Foreskin keratinocyte (primary cell): ENCODE data around the gene HSPG2.

GRCh38 chr1:21791646-21791977 lies 8.7 kb upstream of the USP48 start:
- RAMPAGE, total RNA = no peak

DNA sequence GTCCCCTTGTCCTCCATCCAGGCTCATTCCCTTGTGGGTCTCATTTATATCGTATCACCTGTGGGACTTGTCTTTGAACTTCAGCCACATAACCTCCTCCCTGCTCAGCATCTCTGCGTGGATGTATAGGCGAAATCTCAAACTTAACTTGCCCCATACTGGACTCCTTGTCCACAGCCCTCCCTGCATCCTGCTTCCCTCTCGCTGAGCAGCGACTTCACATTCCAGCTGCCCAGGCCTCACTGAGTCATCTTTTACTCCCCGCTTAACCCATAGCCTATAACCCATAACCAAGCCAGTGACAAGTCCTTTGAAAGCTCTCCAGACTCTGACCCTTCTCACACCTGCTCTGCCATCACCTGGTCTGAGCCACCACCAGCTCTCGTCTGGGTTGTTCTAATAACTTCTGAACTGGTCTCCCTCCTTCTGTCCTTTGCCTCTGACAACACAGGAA lies 4.8 kb downstream of the LDLRAD2 start:
- RAMPAGE, total RNA = no peak

GRCh38 chr1:21823856-21824935 lies 12.1 kb downstream of the LDLRAD2 start:
- RAMPAGE, total RNA = no peak

DNA sequence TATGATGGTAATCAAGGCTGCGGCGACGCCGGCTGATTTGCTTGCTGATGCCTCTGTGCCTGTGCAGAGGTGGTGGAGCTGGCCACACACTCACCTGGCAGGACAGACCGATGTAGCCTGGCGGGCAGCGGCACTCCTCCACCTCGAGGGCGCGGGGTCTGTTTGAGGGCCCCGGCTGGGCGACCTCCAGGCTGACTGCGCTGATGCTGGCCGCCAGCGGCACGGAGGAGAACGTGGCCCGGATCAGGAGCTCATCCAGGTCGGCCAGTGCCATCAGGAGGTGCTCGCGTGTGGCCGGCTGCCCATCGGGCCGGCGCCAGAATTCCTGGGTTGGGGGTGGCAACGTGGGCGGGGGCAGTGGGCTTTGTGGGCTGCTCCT lies 52.7 kb downstream of the LDLRAD2 start:
- RAMPAGE, total RNA = no peak

DNA sequence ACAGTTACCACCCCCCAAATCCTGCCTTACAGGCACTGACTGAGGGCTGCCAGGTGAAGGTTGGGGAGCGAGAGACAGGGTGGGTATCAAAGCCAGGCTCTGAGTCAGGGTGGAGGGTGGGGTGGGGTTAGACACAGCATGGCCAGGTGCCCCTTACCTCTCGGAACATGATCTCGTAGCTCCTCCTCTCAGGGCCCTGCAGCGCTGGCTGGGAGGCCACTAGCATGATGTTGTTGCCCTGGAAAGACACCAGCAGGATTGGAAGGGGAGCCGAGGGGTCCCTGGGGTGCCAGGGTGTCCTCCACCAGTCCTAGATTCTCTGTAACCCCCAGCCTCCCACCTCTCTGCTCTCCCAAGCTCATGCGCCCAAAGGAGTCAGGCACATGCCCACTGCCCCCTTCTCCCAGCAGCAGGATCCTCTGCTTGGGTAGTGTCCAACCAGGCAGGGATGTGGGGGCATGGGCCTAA lies 53.1 kb downstream of the LDLRAD2 start:
- RAMPAGE, total RNA = no peak

DNA sequence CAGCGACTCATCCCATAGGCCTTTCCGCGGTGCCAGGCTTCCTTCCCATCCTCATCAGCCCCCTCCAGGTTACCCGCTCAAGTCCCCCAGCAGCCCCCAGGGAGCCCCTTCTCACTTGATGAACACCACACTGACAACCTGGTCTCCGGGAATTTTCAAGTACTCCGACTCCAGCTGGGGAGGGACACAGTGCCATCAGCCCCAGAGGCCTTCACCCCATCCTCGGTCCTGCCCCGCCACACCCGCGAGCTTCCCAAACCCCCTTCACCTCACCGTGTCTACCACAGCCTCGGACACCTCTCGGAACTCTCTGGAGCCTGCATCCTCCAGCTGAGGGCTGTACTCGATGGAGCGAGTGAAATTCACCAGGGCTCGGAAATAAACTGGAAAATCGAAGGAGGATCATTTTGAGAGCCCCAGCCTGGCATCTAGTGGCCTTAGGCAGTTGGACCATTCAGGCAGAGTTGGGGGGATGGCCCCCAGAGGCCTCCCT lies 46.8 kb downstream of the HSPG2 start:
- RAMPAGE, total RNA = no peak

DNA sequence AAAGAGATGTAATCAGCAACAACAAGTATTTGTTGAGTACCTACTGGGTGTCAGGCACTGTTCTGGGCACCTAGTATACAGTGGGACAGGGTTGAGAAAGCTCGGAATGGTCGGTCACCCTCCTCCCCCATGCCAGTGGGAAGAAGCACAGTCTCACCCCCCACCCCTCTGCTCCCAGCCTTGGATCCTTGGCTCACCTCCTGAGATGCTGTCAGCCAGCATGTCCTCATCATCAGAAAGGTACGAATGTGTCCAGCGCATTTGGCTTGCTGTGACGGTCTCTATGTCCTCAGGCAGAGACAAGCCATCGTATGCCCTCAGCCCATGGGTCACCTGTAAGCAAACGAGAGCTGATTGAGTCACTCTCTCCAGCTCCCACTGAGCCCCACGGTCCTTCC lies 41.1 kb downstream of the HSPG2 start:
- RAMPAGE, total RNA = no peak

DNA sequence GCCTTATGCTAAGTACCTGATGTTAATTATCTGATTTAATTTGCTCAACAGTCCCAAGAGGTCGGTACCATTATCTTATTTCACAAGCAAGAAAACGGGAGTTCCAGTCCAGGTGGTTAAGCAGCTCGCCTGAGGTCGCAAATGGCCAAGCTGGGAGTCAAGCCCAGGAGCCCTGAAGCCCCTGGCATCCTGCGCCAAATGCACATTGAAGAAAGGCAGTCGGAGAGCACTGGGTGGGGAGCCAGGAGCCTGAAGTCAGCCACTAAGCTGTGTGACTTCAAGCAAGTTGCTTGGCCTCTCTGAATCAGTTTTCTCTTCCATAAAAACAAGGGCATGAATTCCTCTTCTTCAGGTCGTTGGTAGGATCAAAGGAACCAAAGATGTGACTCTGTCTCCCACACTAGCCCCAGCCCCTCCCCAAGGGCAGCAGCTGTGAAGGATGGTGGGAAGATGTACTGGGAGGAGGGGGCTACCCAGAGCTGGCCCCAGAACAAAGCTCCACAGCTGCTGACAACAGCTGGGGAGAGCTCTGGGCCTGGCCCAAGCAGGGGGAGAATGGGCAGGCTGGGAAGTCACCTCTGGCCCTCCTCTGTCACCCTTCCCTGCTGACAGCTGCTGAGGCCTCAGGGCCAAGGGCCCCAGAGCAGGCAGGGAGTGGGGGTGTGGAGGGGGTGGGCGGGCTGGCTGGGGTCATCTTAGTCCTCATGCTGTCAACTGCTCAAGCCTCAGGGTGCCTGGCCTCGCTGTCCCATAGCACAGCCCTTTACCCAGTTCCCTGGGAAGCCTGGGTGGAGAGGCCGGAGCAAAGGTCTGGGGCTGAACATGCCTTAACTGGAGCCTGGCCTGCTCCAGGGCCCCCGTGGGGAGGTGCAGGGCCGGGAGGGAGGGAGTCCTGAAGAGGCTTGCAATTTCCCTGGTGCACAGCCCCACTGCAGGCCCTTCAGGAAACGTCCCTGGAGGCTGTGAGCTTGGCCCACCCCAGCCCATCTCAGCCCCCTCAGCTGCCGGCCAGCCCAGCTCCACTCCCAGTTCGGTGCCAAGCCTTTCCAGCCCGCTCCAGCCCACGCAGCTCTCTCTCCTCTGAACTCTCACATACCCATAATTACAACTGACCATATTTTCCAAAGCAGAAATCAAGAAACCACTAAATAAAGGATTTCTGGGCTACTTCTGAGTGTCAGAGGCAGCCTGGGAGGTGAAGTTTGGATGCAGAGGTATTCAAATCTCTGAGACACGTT lies 25.9 kb downstream of the HSPG2 start:
- RAMPAGE, total RNA = no peak

- RAMPAGE, total RNA = no peak
Observed at GRCh38 chr1:21921215-21921830, 15.8 kb downstream of the HSPG2 start.

DNA sequence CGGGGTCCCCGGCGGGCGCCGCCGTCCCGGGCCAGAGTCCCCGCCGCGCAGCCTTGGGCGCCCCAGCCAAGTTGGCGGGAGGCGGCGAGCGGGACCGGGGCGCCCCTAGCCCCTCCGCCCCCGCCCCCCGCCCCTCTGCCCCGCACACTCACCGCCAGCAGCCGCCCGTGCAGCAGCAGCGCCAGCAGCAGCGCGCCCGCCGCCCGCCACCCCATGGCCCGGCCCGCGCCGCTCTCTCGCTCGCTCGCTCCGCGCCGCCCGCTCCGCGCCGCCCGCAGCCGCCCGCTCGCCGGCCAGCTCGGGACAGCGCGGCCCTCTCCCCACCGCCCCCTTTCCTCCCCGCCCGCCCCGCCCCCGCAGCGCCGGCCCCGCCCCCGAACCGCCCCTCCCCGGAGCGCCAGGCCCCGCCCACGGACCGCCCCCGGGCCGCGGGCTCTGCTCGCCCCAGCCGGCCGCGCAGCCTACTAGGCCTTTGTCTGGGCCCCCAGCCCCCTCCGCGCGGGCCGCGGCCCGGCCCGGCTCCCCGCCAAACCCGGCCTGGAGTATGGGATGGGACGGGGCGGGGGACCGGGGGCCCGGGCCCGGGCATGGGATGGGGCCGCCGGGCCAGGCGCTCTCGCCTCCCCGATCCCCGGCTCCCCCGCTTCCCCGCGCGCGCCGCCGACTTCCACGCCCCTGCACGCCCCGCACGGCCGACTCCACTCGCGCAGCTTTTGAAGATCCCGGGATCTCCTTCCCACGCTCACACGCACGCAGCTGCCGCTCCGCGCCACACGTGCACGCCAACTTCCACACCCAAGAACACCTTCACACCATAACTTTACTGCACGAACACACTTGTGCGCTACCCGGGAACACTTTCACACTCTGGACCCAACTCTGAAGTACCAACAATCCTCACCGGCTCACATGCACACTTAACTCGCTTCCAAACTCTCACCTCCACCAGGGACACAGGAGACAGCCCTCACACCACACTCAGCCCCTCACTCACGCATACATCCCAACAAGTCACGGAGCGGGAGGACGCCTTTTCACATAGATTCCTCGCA lies at the start of gene HSPG2:
HSPG2 (minus strand) TSS at position 308 of the 1,052 bp plus-strand sequence.
- RAMPAGE, total RNA = no peak

DNA sequence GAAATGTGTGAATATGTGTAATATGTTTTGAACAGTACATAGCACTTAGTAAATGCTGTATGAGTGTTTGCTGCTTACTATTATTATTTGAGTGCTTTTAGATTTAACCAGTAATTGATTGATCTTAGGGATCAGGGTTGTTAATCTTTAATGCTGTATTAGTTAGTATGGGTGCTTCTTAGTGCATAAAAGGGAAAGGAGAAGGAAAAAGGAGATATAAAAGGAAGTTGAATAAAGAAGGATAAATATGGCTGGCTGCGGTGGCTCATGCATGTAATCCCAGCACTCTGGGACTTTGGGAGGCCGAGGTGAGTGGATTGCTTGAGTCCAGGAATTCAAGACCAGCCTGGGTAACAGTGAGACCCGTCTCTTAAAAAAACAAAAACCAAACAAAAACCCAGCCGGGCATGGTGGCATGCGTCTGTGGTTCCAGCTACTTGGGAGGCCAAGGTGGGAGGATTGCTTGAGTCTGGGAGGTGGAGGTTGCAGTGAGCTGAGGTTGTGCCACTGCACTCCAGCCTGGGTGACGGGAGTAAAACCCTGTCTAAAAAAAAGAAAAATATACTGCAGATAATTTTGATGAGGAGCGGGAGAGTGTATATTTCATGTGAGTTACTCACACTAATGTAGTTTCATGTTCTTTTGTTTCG lies 24.2 kb downstream of the CDC42 start:
- RAMPAGE, total RNA = no peak

DNA sequence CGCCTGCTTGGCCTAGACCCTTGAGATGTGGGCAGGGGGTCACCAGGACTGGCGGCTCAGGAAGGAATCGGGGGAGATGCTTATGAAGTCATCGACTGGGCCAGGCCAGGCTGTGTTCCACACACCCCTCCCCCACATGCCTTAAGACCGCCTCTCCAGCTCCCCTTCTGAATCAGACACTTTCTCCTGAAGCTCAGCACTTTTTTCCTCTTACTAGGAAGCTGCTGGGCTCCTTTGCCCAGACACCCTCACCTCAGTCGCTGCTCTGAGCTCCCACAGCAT lies 28.2 kb downstream of the WNT4 start:
- RAMPAGE, total RNA = no peak

- RAMPAGE, total RNA = no peak
Observed at GRCh38 chr1:22159737-22160262, 16.9 kb upstream of the WNT4 start.

GRCh38 chr1:22341925-22342611 lies 109.6 kb upstream of the ZBTB40 start:
- RAMPAGE, total RNA = no peak

- RAMPAGE, total RNA = no peak
Observed at GRCh38 chr1:22418676-22419235, 32.9 kb upstream of the ZBTB40 start.

DNA sequence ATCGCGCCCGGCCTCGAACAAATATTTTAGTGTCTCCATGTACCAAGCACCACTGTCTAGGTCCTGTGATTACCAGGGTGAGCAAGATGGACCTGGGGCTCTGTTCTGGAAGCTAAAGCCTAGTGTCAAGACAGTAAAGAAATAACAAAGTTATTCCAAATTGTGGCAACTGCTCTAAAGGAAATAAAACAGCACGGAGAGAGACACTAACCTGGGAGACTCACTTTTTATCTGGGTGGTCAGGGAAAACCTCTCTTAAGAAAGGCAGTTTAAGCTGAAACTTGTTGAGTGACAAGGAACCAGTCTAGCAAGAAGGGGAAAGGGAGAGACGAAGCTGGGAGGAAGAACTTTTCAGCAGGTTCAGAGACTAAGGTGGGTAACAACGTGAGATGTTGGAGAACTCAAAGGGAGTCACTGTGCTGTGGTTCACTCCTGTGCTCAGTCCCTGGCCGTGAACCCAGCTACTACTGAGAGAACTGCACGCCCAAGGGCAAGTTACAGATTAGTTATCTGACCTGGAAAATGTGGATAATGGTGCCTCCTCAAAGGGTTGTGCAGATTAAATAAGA lies 2.7 kb downstream of the ZBTB40 start:
- RAMPAGE, total RNA = no peak

- RAMPAGE, total RNA = no peak
Observed at GRCh38 chr1:22494736-22495276, 43.2 kb downstream of the ZBTB40 start.

- RAMPAGE, total RNA = no peak
Observed at GRCh38 chr1:22536422-22536920, 26.8 kb upstream of the EPHA8 start.

DNA sequence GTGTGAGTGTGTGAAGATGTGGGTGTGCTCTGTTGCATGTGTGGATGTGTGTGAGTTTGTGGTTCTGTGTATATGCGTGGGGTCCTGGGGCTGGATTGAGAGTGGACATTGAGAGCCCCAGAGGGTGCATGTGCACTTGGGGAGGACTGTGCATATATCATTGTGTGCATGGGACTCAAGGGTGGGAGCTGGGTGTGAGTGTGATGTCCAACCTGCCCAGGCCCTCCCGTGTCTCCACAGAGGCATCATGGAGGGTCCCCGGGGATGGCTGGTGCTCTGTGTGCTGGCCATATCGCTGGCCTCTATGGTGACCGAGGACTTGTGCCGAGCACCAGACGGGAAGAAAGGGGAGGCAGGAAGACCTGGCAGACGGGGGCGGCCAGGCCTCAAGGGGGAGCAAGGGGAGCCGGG lies 947 bp downstream of the C1QA start:
- RAMPAGE, total RNA = no peak

DNA sequence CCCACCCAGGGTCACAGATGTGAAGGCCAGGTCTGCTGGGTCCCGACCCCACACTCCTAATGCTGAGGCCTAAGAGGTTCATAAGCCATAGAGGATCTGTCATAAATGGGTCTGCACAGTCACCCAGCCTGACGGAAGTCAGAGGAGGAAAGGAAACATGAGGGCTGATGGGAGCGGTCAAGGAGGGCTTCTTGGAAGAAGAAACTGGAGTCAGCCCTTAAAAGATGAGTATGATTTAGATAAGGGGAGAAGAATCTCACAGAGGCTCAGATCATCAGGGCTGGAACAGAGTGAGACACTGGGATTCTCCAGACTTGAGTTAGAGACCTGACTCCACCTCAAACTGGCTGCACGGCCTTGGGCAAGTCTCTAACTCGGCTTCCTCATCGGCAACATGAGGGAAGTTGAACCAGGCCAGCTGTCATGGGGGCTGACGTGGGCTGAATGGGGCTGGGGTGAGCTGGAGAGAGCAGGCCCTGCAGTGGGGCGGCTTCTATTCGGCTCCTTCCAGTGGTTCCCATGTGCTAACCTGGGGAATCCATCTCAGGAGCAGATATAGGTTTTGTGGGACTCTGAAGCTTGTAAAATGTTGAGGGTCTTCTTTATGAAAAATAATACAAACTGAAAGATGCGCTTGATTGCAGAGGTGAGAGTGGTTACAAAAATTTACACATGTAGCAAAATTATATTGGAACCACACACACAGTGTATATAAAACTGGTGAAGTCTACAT lies 2.5 kb downstream of the C1QC start:
- RAMPAGE, total RNA = no peak